HT1080 (cell line): ENCODE measurements around a stretch of chr18.

DNA sequence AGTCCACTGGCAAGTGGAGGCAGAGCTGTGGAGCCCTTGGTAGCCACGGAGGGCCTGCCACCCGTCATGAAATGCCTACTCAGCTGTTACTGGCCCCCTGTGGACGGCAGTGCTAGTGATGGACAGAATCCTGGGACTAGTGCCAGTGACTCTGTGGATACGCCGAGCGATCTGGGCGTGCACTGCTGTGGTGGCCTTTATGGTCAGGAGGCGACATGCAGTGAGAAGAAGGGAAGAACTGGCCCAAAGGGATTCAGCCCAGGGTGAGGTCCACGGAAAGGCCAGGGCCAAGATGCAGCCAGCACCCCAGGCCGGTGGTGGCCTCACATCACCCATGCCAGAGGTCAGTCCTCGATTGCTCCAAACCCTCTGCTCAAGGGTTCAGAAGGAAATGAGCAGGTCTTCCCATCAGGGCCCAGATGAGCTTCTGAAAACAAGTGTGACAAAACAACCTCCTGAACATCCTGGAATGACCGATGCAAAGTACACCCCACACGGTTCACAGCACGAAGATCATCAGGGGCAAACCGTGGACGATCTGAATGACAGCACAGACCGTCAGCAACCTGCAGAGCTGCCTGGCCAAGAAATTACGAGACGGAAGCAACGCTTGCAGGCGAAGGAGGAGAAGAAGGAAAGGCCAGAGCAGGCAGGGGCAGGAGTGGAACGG lies 53.7 kb upstream of the TXNDC2 start:
RAMPAGE:
- cytosol, long total RNA, result no peak
- long total RNA, result no peak
- nucleus, long total RNA, result no peak

DNA sequence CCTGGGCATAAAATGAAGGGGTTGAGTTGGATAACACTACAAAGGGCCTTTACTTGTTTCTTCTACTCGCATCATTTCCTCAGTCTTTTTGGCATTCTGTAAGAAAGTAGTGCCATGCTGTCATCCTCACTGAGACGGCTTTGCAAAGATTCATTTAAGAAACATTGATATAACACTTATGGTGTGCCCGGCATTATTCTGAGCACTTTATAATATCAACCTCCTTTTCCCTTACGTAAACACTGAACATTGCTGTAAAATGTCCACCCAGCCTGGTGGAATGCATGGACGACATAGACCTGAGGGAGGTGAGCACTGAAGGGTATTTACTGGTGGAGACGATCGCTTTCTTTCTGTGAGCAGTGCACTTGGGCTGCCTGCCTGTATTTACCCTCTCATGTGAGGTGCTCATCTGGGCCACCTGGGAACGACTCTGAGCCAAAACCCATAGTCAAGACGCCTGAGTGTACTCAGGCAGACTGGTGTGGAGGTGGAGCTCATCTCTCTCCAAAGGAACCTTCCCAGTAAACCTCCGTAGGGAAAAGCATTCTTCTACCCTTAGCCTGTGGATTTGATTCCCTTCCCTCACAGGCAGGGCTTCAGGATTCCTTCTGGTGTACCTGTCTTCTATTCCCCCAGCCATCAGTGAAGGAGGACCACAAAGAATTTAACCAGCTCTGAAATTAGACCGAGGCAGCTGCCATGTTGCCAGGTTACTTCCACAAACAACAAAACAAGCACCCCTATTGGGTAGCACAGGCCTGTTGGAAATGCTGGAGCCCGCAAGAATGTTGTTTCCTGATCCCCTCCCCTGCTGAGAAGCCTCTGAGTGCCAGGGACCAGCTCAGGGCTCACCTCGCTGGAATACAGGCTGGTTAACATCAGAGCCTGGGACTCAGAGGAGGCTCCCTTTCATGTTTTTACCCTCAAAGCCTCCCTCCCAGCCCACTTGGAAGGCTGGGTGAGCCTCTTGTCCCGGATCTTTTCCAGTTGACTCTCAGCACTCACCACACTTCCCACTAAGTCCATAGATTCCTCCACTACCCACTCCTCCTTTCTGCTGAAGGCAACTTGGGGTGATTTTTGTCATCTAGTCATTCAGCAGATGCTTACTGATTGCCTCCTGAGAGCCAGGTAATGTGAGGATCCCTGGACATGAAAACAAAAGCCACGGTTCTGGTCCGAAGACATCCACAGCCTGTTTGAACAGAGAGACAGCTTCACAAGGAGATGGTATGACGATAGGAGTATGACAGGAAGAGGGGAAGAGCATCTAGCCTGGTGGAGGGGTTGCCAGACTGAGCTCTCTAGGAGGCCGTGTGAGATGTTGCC lies 47.4 kb upstream of the TXNDC2 start:
RAMPAGE:
- cytosol, long total RNA, result no peak
- long total RNA, result no peak
- nucleus, long total RNA, result no peak

GRCh38 chr18:9869692-9870340 lies 16.0 kb upstream of the TXNDC2 start:
RAMPAGE:
- cytosol, long total RNA, result no peak
- long total RNA, result no peak
- nucleus, long total RNA, result no peak

DNA sequence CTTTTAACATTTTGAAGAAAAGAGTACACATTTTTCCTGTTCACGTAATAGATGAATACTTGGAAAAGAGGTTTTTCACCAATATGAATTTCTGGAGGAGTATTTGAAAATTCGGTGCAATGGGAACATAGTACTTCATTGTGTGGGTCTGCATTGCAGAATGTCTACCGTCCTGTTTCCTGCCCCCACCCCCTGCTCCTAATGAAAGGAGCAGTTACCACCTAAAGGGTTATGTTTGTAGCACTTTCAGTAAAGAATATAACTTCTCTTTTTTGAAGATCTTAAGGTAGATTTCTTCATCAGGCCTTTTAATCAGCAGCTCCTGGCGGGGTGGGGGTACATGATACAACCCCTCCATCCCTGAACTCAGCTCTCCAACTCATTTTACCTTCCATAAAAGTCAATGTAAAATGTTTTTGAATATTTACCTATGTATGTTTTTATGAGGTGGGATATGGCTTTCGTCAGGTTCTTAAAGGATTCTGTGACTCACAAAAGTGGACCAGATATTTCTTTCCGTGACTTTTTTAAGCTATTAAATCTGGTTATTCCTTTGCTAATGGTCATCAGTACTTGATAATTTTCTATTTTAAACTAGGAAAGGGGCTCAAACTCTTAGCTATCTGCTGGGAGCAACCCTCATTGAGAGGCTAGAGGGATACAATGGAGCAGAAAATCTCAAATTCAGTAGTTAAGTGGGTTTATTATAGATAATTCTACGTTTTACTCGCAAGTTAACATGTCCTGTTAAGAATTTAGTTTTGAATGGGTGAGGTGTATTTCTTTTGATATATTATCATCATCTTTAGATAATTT lies 15.5 kb downstream of the VAPA start:
RAMPAGE:
- cytosol, long total RNA, result no peak
- long total RNA, result no peak
- nucleus, long total RNA, result no peak

DNA sequence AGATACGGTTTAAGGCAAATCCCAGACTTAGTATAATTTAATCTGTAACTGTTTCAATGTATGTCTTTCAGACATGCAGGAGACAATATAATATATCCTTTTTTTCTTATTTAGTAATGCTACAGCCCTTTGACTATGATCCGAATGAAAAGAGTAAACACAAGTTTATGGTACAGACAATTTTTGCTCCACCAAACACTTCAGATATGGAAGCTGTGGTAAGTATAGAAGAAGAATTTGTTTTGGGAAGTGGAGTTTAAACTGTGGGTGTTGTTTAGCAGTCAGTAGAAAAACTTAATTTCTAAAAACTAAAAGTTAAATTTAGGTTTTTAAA lies 22.1 kb downstream of the VAPA start:
RAMPAGE:
- cytosol, long total RNA, result no peak
- long total RNA, result no peak
- nucleus, long total RNA, result no peak

DNA sequence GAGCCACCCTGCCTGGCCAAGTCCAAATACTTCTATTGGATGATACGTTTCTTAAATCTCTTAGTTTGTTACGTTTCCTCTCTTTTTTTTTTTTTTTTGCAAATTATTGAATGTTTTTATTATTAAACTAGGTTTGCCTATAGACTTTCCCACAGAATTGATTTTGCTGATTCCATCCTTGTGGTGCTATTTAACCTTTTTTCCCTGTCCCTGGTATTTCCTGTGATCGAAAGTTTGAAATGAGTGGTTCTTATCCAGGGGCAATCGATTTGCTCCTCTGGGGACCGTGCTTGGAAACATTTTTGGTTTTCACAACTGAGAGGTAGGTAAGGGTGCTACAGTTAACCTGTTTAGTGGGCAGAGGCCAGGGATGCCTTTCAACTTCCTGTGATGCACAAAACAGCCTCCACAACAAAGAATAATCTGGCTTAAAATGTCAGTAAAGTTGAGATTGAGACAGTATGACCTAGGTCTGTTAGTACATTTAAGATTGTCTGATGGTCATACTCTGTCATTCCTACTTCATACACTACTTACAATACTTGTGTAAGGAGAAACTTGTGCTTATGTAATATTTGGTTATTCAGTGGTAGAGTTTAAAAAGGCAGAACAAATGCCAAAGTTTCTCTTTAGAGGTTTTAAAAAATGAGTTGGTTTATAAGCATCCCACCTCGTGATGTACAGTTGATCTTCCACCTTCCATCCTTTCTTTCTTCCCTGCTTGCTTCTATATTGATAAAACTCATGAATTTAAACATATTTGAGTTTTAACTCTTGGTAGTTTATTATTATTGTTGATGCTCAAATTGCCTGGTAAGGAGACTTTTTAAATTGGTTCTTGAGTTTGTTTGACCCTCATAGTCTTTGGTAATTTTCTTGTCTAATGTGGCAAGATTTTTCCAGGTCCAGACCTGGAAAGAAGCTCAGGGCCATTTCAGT lies 25.9 kb downstream of the VAPA start:
RAMPAGE:
- cytosol, long total RNA, result no peak
- long total RNA, result no peak
- nucleus, long total RNA, result no peak

RAMPAGE:
- cytosol, long total RNA, result no peak
- long total RNA, result no peak
- nucleus, long total RNA, result no peak
These were observed 156.2 kb upstream of the APCDD1 start for GRCh38 chr18:10298209-10298683.

DNA sequence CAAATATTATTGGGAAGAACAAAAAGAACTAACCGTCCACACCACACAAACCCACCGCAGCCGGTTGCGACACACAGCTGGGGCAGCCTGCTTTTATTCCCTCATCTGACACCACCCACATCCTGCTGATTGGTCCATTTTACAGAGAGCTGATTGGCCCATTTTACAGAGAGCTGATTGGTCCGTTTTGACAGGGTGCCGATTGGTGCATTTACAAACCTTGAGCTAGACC lies 177.6 kb upstream of the SLC35G4 start:
RAMPAGE:
- cytosol, long total RNA, result no peak
- long total RNA, result no peak
- nucleus, long total RNA, result no peak

RAMPAGE:
- cytosol, long total RNA, result no peak
- long total RNA, result no peak
- nucleus, long total RNA, result no peak
These were observed 25.1 kb downstream of the MPPE1 start for GRCh38 chr18:11883103-11883375.

DNA sequence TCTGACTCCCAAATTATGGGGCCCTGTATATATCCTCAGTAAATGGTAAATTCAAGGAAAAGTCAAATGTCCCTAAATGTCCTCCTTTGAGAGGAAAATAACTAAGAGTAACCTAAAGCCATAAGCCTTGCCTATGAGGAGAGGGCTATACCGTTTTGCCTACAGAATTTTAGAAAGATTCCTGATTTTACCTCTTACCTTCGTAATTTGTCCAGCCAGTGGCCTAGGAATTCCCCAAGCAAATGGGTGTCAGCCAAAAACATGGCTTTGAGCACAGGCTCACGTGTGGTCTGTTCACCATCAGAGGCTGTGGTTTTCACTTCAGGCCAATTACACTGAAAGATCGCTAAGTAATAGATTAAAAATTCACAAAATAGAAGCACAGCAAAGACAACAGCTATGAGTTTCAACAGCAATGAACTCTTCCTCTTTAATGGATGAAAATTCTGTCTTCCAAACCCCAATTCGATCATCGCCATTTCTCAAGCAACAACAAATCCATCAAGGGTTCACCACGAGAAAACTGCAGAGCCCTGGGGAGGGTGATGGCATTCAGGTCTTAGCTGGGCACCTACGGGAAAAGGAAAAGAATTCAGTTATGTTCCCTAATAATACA lies 11.2 kb downstream of the MPPE1 start:
RAMPAGE:
- cytosol, long total RNA, result no peak
- long total RNA, result no peak
- nucleus, long total RNA, result no peak

DNA sequence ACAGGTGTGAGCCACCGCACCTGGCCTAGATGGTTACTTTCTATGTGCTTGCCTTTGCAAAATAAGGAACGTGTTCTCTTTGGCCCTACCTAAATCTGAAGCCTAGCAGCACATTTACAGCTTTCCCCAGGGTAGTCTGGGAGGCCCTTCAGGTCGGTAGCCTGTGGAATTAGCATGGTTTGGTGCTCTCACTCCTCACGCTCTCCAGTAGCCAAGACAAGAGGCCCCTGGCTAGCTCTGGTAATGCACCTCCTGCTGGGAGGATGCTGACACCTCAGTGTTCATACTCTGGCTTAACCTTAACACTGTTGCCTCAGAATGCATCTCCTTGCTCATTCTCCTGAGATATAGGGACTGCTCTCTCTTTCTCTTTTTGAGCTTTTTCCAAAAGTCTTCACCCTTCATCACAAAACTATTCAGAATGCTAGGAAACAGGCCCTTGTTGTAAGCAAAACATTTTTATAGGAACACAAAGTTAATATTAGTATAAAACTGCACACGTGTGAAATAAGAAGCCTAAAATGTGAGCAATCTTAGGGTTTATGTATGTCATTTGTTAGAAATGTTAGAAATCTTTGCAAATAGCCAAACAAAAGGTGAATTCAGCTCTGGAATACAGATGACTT lies 17.3 kb upstream of the IMPA2 start:
RAMPAGE:
- cytosol, long total RNA, result no peak
- long total RNA, result no peak
- nucleus, long total RNA, result no peak

GRCh38 chr18:12005407-12006283 lies 24.3 kb downstream of the IMPA2 start:
RAMPAGE:
- cytosol, long total RNA, result no peak
- long total RNA, result no peak
- nucleus, long total RNA, result no peak

RAMPAGE:
- cytosol, long total RNA, result no peak
- long total RNA, result no peak
- nucleus, long total RNA, result no peak
These were observed 45.7 kb downstream of the IMPA2 start for GRCh38 chr18:12026953-12027431.

DNA sequence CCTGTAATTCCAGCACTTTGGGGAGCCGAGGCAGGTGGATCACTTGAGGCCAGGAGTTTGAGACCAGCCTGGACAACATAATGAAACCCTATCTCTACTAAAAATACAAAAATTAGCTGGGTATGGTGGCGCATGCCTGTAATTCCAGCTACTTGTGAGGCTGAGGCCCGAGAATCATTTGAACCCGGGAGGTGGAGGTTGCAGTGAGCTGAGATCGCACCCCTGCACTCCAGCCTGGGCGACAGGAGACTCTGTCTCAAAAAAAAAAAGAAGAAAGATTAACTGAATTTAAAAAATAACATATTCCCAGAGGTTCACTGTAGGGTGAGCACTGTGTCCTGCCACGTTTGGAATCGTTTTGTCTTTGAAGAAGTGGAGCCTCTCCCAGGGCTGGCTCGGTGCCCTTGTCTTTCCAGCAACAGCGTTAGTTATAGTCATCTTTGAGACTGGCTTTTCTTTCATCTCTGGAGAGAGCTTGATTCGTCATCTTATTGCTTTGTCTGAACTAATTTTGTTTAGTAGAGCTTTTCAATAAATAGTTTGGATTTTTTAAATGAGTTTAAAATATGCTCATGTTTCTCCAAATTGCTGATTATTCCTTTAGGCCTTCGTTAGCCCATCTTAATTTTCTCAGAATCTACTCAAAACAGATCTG lies 50.4 kb downstream of the IMPA2 start:
RAMPAGE:
- cytosol, long total RNA, result no peak
- long total RNA, result no peak
- nucleus, long total RNA, result no peak

DNA sequence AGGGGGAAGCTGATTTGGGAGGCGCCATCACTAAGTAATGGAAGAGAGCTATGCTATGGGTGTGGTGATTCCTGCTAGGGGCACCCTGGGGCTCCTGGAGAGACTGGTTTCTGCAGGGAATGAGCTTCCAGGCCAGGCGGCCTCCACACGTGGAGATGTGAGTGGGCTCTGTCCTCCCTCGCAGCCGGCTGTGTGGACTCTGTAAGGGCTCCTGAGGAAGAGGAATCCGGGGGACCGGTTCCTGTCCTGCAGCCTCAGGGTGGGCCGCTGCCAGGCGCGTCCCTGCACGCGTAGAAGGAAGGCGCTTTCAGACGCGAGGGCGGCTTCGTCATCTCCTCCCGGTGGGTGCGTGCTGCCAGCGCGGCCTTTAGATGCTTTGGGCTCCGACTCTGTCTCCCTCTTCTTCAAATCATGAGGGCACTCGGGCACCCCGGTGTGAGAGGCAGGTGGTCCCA lies 55.5 kb upstream of the ANKRD62 start:
RAMPAGE:
- cytosol, long total RNA, result no peak
- long total RNA, result no peak
- nucleus, long total RNA, result no peak

RAMPAGE:
- cytosol, long total RNA, result no peak
- long total RNA, result no peak
- nucleus, long total RNA, result no peak
These were observed 34.0 kb upstream of the ANKRD62 start for GRCh38 chr18:12059410-12060200.

GRCh38 chr18:12329420-12330090 lies 21.5 kb downstream of the TUBB6 start:
RAMPAGE:
- cytosol, long total RNA, result no peak
- long total RNA, result no peak
- nucleus, long total RNA, result no peak

RAMPAGE:
- cytosol, long total RNA, result no peak
- long total RNA, result no peak
- nucleus, long total RNA, result no peak
These were observed 53.1 kb downstream of the PRELID3A start for GRCh38 chr18:12460759-12461328.

DNA sequence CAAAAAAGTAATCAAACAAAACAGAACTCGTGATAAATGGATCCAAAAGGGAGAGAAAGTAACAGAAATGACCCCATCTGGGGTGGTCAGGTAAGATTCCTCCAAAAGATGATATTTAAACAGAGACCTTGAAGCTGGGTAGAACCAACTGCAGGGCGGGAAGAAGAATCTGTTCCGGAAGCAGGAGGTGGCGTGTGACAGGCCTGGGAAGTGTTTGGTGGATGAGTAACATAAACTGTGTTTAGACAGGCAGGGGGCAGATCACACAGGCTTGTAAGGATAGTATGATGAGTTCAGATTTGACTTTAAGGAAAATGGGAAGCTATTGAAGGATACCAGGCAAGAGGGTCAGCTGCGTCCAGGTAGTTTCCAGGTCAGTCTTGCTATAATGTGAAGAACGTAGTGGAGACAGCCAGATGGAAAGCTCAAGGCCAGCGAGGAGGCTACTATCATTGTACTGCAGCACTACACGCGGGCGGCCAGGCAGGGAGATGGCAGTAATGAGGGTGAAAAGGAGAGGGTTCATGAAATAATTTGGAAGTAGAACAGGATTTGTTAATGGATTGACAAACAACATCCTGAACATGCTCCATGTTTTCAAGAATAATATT lies 17.2 kb downstream of the SPIRE1 start:
RAMPAGE:
- cytosol, long total RNA, result no peak
- long total RNA, result no peak
- nucleus, long total RNA, result no peak

DNA sequence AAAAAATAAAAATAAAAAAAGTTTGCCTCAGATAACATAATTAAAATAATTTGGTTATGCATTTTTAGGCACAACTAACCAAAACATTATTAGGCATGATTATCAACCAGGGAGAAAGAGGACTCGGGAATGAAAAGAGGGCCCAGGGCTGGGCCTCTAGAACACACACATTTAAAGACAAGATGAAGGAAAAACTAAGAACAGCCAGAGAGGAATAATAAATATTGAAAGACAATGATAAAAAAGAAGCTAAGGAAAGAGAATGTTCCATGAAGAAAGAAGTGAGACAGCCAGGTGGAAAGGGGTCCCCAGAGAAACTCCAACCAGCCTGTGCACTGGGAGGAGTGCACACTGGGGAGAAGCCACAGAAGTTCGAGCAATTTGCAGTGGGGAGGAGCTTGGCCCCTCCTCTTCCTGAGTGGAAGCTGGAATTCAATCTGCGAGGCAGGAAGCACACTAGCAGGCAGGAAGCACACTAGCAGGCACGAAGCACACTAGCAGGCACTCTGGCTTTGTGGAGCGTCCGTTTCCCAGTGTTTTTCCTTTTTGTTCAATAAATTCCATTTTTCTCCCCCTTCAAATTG lies 21.1 kb upstream of the SPIRE1 start:
RAMPAGE:
- cytosol, long total RNA, result no peak
- long total RNA, result no peak
- nucleus, long total RNA, result no peak